Placental pericyte (primary cell): Measurements from ENCODE around the genes CCDC195 and SCYGR4.

- CAGE, long polyA plus RNA: no peak
These were observed 997 bp upstream of the KCNE4 start for GRCh38 chr2:223050711-223051674.

DNA sequence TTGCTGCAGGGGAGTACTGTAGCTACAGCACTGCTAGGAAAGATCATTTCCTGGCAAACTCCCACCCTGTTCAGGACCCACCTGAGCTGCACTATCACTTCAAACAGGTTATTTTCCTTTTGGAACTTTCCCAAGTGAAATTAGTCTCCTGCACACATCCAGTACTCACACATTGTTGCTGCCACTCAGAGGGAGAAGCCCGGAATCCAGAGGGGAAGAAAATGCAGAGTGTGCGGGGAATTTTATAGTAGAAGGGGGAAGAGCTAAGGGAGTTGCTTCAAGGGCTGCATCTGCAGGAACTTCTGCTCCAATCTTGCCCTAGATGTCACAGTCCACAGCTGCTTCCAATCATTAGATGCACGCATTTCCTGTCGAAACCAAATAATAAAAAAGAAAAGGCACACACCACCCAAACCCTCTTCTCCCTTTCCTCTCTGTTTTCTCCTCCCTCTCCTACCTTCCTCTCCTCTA, 71.8 kb downstream of the KCNE4 start:
- CAGE, long polyA plus RNA: no peak

GRCh38 chr2:223723879-223724432, 113.4 kb downstream of the AP1S3 start:
- CAGE, long polyA plus RNA: no peak

DNA sequence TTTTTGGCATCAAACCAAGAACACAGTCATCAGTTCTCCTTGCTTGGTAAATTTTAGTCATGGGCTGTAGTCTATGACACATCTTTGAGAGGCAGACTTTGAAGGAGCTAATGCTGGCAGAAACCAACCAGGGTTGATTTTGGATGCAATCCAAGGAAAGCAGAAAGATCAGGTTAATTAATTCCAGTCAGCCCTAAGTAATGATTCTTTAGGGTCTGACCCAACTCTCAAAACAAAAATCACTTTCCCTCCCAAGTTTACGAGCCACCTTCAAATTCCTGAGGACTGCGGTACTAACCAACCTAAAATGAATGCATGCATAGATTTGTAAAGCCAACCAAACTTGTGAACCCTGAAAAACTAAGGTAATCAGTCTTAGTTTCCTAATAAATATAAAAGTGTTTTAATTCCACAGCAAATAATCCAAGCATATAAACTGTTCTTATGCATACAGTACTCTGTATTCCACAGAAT, 22.1 kb downstream of the AP1S3 start:
- CAGE, long polyA plus RNA: no peak

- CAGE, long polyA plus RNA: no peak
These were observed 48.4 kb downstream of the WDFY1 start for GRCh38 chr2:223896629-223897159.

- CAGE, long polyA plus RNA: no peak
These were observed 542 bp upstream of the CUL3 start for GRCh38 chr2:224585583-224586226.

- CAGE, long polyA plus RNA: no peak
These were observed at the start of gene CCDC195 for GRCh38 chr2:224716153-224716545. Gene CCDC195 (minus strand): TSS chr2:224716365.

DNA sequence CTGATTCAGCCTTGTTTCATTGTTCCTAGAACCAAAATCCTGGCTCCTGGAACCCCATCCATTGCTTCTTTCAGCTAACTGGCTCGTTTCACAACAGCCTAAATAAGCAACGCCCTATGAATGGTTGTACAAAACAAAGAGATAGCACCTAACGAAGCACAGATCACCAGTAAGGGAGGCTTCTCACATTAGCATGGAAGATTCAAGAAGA, 99.9 kb downstream of the DOCK10 start:
- CAGE, long polyA plus RNA: no peak

DNA sequence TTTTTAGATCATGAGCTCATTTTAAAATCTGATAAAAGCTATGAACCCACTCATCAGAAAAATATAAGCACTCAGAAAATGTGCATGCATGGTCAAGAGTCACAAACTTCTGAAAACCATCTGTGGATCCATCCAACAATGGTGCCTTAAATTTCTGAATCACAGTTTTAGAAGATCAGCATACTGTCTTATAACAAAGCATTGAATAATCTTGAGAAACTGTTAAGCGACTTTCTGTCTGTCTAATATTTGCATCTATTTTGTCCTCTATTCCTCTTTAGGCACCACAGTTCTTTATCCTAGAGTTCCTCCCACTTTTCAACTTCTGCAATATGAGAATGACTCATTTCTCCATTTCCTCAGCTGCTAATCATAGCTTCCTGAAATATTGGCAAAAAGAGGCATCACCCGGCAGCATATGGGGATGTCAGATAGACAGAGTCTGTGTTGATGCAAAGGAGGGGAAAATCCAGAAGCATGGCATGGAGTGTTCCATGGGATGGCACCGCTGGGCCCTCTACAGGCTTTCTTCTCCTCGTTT, 93.6 kb downstream of the DOCK10 start:
- CAGE, long polyA plus RNA: no peak

- CAGE, long polyA plus RNA: no peak
These were observed 59.2 kb downstream of the DOCK10 start for GRCh38 chr2:224983018-224983428.

DNA sequence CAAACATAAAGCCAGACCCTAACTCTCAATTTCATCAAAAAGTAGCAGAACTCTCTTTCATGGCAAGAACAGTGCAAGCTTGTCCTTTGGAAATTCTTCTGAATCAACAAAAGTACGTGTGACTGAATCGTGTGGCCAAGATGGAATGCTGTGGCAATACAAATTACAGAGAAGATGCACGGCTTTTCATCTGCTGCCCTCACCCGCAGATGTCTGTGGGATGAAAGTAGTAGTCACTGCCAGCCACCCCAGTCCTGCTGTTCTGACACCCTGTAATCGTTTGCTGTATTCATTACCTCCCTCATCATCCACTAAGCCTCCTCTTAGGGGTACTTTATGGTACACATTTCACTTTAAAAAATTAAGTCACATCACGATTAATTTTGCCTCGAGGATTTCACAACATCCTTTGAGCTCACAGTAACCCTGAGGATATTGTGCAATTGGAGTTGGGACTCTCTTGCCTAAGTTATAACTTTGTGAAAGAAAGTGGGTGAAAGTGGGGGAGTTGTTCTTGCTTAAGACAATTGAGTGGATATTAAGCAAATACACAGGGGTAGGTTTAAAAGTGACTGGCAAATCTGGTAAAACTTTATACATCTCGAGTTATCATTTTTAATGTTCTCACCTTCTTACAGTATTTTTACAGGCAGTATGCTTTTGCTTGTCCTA, 681.1 kb downstream of the IRS1 start:
- CAGE, long polyA plus RNA: no peak

DNA sequence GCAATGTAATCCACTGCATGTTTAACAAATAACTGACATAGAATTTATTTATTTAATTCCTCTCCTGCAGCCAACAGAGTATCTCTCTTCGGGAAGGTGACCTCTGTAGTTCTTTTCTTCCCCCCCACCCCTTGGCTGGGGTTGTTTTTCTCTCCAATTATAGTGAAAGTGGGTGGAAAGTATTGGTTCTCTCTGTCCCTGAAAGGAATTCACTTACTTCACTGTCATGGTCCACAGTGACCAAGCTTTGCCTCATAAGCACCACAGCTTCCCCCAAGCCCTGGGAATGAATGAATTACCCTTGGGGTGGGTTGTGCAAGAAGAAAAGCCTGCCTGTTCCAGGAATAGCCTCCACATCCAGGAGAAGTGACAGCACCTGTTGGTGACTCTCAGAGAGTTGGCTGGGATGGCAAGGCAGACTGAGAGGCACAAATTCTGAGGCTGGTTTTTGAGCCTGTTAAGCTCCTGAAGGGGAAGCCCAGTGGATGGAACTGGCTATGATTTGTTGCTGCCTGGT, 479.6 kb downstream of the IRS1 start:
- CAGE, long polyA plus RNA: no peak

GRCh38 chr2:226477201-226477789, 322.3 kb downstream of the IRS1 start:
- CAGE, long polyA plus RNA: no peak

DNA sequence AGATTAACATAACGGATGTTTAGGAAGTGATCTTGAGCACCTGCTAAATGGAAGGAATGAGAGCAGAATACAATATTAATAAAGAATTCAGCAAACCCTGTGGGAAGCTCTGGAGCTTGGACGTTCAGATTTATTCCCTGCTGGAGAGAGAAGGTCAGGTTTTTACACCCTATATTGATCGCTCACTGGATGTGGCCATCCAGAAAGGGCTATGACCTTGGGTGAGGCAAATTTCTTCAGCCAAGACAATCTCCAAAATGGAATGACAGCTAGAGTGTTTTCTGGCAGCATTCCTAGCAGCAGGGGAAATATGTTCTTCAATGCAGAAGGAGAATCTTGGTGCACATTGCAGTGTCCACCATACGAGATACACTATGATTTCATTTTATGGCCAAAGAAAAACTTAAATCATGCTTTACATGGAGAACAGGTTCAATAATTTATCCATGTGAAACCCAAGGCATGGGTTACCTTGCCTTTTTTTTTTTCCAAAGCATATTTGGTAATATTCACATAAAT, 288.2 kb downstream of the IRS1 start:
- CAGE, long polyA plus RNA: no peak

DNA sequence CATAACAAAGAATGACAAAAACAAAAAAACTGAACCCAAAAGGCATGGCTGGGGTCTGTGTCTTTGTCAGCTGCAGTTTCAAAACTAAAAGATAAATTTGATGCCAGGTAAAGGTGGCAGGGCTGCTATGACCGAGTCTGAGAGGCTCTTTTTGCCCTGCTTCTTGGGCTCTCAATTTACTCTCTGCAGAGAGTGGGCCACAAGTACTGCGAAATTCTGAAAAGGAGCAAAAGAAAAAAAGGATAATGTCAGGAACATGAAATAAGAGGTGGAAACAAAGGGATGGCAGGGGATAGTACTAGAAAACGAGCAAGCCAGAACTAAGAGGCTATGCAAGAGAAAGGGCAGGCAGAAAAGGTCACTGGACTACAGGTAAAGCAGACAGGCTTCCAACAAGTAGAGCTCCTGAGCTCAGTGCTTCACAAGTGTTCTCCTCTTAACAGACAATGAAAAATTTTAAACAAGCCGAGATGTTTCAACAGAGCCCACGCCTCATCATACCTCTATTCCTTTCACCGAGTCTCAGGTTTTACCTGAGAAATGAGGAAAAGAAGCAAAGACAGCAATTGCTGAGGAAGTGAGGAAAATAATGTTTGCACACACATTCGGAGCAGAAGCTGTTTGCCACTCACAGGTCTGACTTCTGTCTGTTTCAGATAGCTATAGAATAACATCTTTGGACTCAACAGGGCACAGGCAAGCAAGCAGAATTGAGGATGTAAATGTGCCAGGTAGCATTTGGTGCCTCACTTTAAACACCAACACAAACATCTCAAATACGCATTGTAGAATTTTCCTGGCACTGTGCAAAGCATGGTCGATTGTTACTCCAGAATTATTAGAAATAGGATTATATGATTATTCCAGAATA, 7.2 kb downstream of the IRS1 start:
- CAGE, long polyA plus RNA: no peak

DNA sequence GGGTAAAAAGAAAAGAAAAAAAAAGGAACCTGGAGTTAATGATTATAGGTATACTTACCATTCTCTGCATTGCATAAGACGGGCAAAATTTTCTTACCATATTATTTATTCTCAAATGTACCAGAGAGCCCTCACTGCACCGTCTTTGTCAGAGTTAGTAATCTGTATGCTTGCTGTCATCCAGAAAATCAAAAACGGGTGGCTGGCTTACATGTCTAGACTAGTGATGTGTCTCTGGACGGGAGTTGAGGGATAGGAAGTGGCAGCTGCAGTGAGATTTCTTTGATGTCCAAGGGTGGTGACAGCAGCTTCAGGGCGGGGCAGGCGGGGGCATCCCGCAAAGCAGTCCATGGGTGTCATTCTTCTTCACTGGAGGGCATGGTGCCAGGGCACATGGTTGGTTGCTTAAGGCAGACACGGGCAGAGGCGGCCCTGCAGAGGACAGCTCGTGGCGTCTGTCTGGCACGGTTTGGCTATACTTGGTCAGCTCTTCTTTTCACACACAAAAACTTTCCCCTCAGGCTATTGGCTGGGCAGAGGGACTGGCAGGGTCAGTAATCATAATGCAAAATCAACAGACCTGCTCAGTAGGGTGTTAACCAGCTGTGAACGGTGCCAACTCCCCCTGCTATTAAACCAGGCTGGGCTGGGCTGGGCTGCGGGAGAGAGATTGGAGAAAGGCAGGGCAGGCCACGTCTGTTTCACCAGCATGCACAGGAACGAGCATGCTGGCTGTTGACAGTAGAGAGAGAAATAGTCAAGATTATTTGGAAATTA, 63.7 kb downstream of the COL4A3 start:
- CAGE, long polyA plus RNA: no peak

GRCh38 chr2:227325531-227326403, 716 bp downstream of the MFF start:
- CAGE, long polyA plus RNA: no peak

DNA sequence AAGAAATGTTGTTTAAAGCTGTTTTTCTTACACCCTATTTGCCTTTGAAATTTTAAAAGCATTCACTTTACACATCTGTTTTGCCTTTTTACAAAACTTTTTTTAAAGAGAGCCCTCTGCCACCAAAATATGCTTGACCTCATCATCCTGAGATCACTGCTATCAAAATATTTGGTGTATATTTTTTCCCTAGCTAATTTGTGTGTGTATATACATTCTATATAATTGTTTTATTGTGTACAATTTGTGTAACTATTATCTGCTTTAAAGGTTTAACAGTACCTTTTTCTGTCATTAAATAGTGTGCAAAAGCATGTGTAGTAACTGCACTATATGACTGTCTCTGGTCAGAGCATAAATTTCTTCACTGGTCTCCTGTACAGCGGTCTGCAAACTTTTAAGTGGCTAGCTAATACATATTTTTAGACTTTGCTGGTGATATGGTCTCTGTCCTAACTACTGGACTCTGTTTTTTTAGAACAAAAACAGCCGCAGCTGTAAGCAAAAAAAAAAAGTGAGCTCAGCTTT, 32.3 kb upstream of the SCYGR2 start:
- CAGE, long polyA plus RNA: no peak

GRCh38 chr2:227617298-227617696, at the start of gene SCYGR4:
Gene SCYGR4 (plus strand): TSS chr2:227617498.
- CAGE, long polyA plus RNA: no peak

- CAGE, long polyA plus RNA: no peak
These were observed 8.1 kb upstream of the CCL20 start for GRCh38 chr2:227805425-227806053.